Trachea (tissue), 1 donor: ENCODE data around the genes SMCO3, MGP and PDE6H.

- PRO-cap = no peak
Observed at GRCh38 chr12:13209663-13210251, 13.2 kb downstream of the EMP1 start.

DNA sequence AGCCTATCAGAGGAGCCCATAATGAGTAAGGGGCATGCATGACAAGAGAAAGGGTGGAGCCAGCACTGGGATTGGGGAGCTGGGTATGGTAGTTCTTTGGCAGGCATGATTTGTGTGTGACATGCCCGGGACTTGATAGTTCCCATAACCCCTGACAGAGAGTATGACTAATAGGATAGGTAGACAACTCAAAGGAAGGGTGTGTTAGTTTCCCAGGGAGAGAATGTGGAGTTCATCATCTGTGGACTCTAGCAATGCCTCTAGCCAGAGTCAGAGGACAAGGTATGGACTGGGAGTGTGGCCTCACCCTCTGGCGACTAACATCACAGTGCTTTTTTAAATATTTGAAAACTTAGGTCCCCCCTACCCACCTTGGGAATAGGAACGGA is 143.1 kb downstream of the EMP1 start:
- PRO-cap = no peak

DNA sequence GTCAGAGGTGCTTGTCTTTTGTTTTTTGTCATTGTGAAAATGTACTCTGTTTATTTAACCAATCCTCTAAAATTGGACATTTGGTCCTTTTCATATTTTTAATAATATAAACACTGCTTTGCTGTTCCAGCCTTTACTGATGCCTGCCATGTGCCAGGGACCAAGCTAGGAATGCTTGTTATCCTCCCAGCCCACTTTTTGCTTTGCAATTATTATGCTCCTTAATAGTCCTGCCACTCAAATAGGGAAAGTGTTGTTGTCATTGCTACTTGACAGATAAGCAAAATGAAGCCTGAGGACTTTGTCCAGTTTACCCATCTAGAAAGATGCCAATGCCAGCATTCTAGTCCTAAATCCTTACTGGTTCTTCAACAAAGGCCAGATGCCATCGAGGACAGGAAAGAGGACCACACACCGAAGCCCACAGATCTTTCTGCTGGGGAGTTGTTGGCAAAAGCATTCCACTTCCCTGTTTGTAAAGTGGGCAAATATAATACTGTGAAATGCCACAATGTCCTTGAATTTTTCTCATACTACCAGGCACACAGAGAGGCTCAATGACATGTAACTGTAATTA is 246.5 kb downstream of the EMP1 start:
- PRO-cap = no peak

DNA sequence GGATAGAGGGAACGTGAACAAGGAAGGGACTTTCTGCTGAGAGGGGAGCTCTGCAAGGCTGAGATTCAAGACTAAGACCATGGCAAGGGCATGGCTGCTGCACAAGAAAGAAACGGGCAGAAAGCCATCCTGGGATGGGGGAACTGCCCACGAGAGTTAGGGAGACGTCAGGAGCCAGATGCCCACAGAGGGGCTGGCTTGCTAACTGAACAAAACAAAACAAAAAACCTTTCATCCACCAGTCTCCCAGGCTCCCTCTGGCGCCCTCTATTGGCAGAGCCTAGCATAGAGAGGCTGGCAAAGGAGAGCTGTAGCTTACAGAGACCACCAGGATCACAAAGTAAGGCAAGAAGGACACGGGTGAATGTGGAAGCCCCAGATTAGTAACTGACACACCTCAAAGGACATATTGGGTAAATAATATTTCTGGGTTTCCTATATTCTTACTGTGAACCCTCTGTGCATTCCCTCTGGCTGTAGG is 338.2 kb downstream of the EMP1 start:
- PRO-cap = no peak

- PRO-cap = no peak
Observed at GRCh38 chr12:14256485-14257057, 108.9 kb upstream of the ATF7IP start.

DNA sequence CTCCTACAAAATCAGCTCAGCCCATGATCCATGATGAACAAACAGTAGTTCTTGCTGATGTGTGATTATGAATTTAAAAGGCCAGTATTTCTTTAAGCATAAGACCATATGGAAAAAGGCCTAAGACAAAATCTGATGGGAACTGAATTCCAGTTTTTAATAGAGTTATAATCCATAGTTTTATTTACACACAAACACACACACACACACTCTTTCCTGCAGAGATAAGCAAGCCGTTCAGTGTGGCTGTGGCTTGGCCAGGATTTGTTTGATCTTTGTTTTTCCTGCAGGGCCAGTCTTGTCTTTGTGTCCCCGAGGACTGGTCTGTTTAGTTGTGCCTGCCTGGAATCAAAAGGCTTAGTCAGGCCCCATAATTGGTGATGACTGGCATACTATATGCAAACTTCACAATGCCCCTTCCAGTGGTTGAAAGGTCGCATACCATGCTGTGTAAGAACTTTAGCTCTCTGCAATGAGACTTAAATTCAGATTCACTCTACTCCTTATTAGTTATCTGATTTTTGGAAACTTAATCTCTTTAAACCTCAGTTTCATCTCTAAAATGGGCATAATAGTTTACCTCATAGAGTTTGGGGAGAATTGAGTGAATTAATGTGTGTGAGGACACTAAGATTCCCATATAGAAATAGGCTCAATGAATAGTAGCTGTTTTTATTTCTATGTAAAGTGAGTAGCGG is 3.1 kb downstream of the H2AJ start:
- PRO-cap = no peak

GRCh38 chr12:14814004-14814483 is at the start of gene SMCO3:
TSS of gene SMCO3 (minus strand) at chr12:14814182.
- PRO-cap = no peak

DNA sequence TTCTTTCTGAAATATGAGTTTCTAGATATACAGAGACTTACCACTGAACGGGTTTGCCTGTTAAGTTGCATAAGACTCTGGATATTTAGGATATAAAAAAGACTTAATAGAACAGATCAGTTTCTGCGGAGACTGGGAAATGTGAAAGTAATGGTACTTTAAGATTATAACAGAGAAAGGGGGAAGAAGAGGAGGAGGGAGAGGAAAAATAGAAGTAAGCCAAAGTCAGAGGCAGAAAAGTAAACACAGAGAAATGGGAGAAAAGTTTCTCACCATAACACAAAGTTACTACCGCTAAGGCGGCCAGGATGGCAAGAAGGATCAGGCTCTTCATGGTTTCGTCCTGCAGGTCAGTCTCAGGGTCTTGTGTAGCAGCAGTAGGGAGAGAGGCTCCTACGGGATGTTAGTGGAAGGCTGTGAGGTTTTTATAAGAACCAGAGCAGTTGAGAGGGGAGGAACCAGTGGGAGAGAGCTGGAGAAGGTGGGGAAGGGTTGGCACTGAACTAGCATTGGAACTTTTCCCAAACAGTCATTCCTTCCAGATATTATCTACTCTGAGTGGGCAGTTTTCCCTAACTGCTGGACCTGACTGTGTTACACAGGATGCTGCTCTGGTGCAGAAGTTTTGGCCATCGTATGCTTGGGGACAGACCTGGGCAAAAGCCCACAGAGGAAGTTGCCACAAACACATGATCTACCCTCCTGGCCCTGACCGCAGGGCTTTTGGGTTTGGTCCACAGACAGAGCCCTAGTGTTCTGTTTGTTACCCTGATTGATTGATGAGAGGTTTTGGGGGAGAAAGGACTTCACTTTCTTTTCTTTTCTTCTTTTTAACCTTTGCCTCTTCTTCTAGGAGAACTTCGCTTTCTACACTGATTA is at the start of gene MGP:
Gene MGP, minus strand, starts transcription at position 397 of the 879 bp plus-strand sequence.
- PRO-cap = no peak

DNA sequence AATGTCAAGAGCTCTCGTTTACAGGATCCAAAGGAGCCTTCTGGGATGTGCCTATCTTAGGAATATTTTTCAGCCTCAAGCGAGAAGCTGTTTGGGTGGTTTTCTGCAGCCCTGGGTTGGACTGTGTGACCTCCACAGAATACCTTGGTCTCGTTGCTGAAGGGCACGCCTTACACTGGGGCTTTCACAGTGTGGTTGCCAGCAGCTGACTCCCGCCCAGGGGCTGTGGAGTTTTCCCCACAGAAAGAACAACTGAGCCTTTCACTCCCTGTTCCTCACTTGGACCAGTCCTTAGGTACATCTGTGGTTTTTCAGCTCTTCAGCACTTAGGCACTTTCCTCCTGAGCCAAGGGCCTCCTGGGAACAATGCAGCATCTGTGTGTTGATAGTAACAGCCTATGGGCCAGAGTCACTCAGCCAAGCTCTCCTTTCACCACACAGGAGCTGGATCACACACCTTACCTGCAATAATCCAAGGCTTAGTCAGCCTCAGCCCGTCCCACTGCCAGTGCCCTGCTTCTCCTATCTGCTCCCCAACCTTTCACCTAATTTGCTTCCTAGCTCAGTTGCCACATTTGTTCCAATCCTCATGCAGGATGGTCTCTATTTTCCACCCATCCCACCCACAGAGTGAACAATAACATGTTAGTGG is 24.9 kb downstream of the ERP27 start:
- PRO-cap = no peak

DNA sequence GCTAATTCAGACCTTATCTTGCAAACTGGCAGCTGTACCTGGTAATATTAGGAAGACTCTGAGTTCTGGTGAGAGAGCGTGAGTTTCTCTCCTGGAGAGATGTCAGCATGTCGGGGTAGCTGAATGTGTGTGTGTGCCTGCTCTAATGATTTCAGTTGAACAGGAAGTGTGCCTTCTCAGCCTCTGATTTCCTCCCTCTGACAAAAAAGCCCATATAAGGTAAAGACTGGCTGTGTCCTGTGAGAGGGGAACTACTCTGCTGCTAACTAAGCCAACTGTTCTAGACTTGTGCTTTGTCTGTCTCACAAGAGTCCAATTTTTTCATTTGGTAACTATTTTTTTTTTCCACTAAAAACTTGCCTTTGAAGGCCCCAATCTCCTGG is 10.4 kb upstream of the ERP27 start:
- PRO-cap = unidirectional peak, minus-strand start at position 125 of the sequence

DNA sequence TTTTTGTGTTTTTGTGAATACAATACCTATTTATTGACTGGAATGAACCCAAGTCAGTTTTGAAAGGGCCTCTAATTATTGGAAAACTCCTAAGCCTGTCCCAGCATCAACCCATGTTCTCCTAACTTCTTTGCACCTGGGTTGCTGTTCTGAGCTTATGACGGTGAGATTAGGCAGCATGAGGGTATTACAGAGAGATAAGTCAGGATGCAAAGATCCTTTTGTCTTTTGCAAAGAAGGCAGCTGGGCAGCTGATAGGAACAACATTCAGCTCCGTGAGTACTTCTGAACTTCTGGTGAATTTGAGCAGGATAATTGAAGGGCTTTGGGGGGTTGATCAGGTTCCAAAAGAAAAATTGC is at the start of gene PDE6H:
Gene PDE6H, plus strand, starts transcription at position 231 of the 360 bp plus-strand sequence.
- PRO-cap = no peak

DNA sequence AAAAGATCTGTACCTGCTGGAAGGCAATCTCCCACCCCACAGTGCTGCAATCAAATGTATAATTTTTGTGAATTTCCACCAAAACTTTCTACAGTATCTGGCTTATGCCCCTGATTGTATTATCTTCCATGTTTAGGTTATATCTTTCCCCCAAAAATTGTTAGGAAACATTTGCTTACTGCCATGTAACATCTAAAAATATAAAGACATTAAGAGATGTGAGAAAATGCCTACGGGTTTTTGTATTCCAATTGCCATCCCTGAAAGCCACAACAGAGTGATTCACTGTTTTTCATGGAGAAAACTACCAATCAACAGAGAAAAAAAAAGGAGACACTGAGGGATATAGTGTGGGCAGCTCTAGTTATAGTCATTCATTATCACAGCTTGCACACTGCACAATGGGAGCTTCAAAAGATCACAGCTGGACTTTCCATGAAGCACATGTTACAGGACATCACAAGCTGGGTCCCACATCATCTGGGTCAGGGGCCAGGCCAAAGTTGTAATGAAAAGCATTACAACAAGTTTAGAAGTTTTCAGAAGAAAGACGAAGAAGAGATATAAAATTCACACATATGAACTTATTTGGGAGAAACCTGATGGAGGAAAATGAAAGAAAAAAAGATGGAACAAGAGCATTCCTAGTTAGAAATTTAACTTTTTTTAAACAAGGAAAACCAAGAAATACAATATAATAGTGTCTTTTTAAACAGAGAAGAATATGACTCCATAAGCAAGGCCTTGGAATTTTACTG is 41.6 kb downstream of the RERG start:
- PRO-cap = no peak

DNA sequence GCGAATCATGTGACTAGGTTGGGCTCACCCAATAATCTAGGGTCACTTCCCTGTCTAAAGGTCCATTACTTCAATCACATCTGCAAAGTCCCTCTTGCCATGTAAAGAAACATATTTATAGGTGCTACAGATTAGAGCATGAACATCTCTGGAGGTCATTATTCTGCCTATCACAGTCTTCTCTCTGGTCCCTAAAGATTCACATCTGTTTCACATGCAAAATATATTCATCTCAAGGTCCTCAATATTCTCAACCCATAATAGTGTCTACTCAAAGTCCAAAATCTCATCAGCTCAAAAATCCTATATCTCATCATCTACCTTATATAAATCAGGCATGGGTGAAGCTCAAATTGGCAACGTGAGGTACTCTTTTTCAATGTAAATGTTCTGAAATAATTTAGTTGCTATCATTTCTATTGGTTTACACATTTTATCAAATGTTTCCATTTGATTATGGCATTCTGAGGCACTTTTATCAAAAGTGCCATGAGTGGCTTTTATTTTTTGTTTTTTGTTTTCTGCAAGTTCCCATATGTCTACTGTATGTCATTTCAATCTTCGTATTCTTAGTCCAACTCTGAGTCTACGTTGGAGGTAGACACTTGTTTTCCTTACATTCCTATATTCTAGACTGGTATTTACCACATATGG is 22.2 kb downstream of the RERG start:
- PRO-cap = no peak

- PRO-cap = no peak
Observed at GRCh38 chr12:15534800-15535308, 212.5 kb downstream of the PTPRO start.

- PRO-cap = no peak
Observed at GRCh38 chr12:15693084-15693765, 96.0 kb downstream of the EPS8 start.

GRCh38 chr12:15789980-15790330 is 767 bp upstream of the EPS8 start:
- PRO-cap = no peak

GRCh38 chr12:15883044-15883875 is 1.1 kb downstream of the STRAP start:
- PRO-cap = no peak

- PRO-cap = no peak
Observed at GRCh38 chr12:16588674-16589257, 17.2 kb downstream of the LMO3 start.

- PRO-cap = no peak
Observed at GRCh38 chr12:18262467-18262863, 1.1 kb downstream of the PIK3C2G start.

DNA sequence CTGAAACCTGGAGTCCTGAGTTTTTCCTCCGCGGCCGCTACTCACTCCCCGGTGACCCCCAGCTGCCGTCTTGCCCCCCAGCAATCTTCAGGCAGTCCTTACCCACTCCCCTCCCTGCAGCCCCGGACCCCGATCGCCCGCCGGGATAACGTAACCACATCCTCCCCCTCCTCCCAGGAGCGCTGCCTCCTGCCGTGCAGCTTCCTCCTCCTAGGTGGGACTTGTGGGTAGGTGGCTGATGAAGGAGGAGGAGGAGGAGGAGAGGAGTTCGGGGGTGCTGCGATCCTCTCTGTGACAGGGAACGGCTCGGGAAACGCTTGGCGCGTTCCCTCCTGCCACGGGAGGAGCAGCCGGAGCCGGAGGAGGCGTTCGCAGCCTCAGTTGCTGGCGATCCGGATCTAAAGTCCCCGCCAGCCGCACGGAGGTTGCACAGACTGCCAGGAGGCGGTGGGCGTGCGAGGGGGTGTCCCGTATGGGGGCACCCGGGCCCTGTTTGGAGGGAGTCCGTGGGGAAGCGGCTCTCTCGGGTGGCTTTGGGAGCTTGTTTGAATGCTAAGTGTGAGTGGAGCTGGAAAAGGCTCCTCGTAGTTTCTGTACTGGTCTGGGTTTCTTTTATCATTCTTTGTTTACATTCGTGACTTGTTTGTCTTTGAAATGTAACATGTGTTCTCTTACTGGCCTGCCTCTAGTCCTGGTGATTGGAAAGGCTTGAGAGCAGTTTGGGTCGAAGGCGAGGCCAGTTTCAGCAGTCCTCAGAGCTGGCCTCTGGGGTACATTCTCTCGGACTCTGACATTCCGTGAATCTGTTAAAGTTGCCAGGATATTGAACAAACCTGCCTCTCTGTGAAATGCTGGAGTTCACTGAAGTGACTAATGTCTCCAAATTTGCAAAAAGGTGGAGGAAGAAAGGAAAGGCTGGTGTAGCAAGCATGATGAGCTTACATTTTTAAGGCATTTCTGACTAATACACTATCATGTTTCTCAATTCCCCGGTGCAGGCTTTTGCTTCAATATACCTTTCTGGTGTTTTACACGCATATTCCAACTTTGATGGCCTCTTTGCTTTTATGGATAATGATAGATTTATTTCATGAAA is 1.3 kb downstream of the PLEKHA5 start:
- PRO-cap = bidirectional peak, plus-strand start at position 251 of the sequence, minus-strand start at position 223 of the sequence; unidirectional peak, plus-strand start at position 717 of the sequence; unidirectional peak, minus-strand start at position 789 of the sequence